ENCODE measurements around the gene HOXA13.

DNA sequence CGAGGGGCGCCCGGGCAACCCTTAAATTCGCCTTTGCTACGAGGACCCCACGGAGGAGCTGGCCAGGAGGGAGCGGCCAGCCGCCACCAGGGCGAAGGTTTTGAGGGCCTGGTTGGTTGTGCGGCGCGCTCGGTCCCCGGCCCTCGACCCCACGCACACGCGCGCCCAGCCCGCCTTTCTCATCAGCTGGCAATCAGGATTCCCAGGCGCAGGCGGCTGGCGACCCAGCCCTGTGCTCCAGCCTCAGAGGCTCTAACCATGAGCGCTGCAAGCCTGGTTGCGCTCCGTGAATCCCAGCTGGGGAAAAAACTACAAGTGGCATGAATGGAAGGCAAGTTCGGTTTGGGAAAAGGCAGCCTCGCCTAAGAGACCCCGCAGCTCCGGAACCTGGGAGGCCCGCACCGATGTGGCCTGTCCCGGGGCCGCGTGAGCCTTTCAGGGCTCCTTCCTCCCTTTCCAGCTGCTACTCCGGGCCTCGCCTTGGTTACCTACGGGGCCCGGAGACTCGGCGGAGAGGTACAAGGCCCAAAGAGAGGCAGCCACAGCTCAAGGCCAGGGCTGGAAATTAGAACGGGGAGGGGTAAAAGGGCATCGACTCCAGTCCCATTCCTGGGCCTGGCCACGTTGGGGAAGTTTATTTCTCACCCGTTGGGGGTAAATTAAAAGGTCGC, 1.1 kb upstream of the HOXA9 start:
- PRO-cap = no peak

DNA sequence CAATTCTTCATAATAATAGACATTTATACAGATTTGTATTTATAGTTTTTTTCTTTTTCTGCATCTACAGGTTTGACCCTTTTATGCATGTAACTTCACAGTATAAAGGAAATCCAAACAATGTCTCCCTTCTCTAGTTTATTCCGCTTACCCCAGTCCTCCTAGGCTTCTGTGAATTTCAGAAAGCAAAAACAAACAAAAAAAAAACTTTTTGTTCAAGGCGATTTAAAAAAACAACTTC, 3.4 kb downstream of the HOXA10 start:
- PRO-cap = no peak

DNA sequence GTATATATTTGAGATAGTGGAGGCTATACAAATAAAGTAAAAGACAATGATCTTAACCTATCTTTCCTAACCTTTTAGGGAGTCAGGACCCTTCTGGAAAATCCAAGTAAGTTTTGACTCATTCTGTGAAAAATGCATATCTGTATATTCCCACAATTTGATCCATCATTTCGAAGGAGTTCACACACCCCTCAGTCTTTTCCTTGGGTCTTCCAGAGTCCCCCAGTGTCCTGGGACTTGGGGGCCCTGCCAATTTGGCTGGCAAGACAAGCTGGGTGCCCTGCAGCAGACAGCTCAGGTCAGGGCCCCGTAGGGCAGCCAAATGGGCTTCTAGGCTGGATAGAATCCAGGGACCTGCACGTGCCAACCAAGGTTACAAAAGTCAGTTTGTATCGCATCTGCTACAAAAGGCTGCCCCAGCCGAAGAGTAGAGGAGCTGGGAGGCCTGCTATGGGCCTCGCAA, 2.7 kb upstream of the HOXA10 start:
- PRO-cap = no peak

- PRO-cap = no peak
Observed at GRCh38 chr7:27179529-27180542, 5.2 kb downstream of the HOXA11 start.

DNA sequence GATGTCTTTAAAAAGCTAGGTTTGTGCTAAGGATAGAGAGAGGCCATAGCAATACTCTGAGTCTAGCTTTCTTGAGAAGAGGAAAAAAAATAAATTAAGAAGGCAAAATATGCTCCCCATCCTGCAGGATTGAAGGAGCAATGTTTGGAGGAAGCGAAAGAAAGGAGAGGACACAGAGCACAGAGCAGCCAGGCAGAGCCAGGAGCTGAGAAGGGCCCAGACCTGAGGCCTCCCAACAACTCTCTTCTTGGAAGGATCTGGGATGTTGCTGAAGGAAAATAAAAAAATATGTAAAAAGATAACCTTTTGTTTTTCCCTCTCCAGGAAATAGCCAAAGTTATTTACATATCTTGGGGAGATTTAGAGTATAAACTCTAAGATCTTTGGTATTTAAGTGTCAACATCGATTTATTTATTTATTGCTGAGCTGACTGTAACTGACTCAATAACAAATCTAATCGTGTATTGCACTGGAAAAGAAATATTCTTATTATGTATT, 1.6 kb upstream of the HOXA11 start:
- PRO-cap = no peak

GRCh38 chr7:27188143-27189203, 3.4 kb upstream of the HOXA11 start:
- PRO-cap = no peak

- PRO-cap = no peak
Observed at GRCh38 chr7:27200011-27200748, at the start of gene HOXA13. Gene HOXA13 (minus strand): TSS chr7:27200091.

DNA sequence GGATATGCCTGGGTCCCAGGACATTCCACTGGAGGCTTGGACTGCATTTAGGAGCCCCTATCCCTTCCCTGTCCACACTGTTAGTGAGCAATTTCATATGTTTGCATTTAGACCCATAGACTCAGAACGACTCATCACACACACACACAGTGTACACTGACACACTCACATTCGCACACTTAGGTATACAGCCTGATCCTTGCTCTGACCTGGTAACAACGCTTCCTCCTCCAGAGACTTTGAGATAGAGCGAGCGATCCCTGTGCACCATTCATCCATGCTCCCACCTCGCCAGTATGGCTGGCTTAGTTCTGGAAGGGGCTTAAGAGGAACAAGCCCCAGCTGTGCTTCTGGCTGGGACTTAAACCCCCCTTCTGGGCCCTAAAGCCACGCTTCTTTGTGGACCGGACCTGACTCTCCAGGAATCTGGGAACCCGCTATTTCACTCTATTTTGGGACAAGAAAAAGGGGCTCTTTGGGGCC, 899 bp upstream of the HOXA13 start:
- PRO-cap = no peak

- PRO-cap = no peak
Observed at GRCh38 chr7:27603711-27604899, 58.6 kb downstream of the HIBADH start.

- PRO-cap = no peak
Observed at GRCh38 chr7:27656926-27657339, 5.8 kb downstream of the HIBADH start.

DNA sequence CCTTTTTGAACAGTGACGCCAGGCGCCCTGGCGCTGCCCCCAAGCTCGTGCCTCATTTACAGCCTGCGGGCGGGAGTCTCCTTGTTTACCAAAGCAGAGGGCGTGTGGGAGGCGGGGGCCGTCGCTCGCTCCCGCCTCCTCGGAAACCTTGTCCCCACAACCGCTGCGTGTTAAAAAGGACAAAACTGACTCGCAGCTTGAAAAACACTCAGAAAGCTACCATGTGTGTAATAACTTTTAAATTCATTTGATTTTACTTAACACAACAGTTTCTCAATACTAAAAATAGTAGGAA, 329 bp upstream of the HIBADH start:
- PRO-cap = bidirectional peak, plus-strand start at position 96 of the sequence, minus-strand start outside the sequence

GRCh38 chr7:27677777-27678418, 15.2 kb upstream of the HIBADH start:
- PRO-cap = no peak

GRCh38 chr7:27735742-27736198, 4.2 kb upstream of the TAX1BP1 start:
- PRO-cap = no peak

- PRO-cap = no peak
Observed at GRCh38 chr7:27900601-27901216, 160.7 kb downstream of the TAX1BP1 start.

GRCh38 chr7:28082942-28083381, 97.6 kb downstream of the JAZF1 start:
- PRO-cap = no peak

- PRO-cap = no peak
Observed at GRCh38 chr7:28708116-28708703, 249.9 kb downstream of the TRIL start.

DNA sequence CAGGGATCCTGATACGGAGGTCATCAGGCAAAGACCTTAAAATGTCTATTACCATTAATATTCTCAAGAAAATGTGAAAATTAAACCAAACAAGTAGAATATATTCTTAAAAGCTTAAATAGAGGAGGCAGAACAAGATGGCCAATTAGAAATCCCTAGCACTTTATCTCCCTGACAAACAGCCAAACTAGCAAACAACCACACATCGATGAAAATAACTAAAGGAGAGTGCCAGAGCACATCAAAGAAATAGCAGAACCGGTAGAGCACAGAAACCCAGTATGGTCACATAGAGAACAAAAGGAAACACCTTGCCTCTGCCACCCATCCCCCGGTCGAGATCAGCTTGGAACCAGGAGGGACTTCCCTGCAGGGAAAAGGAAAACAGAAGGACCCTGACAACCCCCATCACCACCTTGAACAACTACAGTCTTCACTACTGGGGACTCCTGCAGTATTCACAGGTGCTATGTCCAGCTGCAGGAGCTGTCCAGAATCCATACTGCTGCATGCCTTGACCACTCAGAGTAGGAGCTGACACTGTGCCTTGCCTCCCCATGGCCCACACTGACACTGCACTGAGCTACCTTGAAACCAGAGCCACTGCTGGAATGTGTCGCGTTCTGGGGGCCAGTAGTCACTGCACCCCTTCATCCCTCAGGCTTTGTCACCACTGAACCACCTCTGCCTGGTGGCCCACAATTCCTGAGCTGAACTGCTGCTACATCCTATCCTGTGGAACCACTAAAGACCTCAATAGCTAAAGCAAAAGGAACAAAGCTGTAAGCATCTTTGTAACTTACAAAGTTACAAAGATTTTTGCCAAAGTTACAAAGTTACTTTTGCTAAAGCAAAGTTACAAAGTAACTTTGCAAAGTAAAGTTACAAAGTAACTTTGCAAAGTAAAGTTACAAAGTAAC, 66.9 kb downstream of the TRIL start:
- PRO-cap = no peak

GRCh38 chr7:28933289-28934009, 24.7 kb downstream of the TRIL start:
- PRO-cap = no peak

- PRO-cap = no peak
Observed at GRCh38 chr7:28958816-28959604, 880 bp upstream of the TRIL start.

GRCh38 chr7:29248907-29249463, 54.4 kb downstream of the CHN2 start:
- PRO-cap = no peak

Measured in mesothelial cell of epicardium (in vitro differentiated cells).